ENCODE measurements around a stretch of chr7.

- RRBS = 21% methylated on average over 5 of the region's 22 CpGs
Observed at GRCh38 chr7:157875151-157875822, 538.5 kb downstream of the DNAJB6 start.

GRCh38 chr7:158325992-158326437 is 261.6 kb downstream of the PTPRN2 start:
- RRBS = no CpG with 5 or more reads among the region's 11 CpGs

- RRBS = no CpG with 5 or more reads among the region's 10 CpGs
Observed at GRCh38 chr7:158396970-158397781, 190.4 kb downstream of the PTPRN2 start.

DNA sequence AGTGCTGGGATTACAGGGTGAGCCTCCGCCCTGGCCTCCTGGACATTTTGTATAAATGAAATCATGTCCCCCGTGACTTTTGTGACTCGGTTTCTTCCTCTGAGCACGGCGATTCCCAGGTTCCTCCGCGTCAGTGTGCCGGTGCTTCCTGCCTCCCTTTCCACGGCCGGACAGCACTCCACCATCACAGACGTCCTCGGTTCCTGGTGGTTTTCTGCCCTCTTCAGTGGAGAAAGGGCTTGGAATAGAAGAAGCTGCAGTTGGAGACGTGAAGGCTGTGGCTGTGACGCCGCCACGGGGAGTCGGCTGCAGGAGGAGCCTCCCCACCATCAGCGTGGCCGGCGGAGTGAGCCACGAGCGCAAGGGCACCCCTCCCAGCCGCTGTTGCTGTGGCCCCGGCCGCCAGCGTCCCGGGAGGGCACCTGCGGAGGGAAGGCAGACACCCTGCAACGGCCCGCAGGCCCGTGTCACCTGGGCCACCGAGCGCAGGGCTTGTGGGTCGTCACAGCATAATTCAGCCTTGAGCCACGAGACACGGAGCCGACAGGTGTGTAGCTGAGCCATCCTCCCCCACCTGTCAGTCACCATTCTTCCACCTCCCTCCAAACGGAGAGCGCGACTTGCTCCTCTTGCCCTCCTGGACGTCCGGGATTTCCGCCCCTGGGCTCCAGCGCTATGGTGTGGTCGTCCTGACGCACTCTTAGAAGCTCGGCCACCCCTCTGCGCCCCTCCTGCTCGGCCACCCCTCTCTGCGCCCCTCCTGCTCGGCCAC is 102.8 kb downstream of the PTPRN2 start:
- RRBS = 44% methylated on average over 6 of the region's 51 CpGs

DNA sequence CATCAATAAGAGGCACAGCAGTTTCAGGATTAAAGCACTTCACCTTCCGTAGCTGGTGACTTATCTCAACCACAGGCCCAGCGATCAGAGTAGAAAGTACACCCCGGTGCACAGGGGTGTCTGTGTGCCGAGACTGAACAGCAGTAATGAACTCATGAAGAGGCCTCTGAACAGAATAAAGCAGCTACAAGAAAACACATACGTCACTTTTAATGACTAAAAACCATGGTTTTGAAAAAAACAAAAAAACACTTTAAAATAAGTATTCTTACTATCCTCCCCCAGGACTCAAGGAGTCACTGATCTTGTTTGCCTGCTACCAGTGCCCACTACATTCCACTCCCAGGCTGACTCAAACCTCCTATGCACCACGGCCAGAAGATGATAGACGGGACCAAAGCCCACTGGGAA is 53.8 kb downstream of the NCAPG2 start:
- RRBS = no CpG with 5 or more reads among the region's 7 CpGs

DNA sequence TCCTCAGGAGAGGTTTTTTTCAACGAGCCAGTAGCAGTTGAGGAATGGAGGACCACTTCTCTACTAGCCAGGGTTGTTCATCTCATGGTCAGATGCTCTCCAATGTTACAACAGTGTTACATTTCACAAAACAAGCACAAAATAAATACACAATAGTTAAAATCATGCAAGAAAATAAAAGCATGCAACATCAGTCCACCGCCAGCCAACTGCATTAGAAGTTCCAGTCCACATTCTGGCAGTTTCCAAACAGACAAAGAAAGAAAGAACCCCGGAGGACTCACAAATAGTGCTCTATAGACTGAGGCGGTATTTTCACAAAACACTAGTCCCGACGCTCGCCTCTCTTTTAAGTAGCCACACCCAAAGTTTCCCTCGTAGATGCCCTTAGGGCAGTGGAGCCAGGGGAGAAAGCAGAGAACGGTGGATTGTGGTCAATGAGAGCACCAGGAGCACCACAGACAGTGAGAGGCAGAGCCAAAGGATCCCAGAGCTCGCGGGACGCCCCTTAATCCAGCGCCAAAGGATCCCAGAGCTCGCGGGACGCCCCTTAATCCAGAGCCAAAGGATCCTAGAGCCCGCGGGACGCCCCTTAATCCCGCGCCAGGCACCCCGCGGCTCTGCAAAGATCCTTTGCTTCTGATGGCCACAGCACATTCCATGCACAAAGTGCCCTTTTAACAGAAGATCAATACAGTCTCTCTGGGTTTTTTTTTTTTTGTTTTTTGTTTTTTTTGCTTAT is 52.6 kb upstream of the NCAPG2 start:
- RRBS = no CpG with 5 or more reads among the region's 23 CpGs

GRCh38 chr7:158827909-158828553 is 1.3 kb downstream of the ESYT2 start:
- RRBS = 1% methylated on average over 23 of the region's 37 CpGs

DNA sequence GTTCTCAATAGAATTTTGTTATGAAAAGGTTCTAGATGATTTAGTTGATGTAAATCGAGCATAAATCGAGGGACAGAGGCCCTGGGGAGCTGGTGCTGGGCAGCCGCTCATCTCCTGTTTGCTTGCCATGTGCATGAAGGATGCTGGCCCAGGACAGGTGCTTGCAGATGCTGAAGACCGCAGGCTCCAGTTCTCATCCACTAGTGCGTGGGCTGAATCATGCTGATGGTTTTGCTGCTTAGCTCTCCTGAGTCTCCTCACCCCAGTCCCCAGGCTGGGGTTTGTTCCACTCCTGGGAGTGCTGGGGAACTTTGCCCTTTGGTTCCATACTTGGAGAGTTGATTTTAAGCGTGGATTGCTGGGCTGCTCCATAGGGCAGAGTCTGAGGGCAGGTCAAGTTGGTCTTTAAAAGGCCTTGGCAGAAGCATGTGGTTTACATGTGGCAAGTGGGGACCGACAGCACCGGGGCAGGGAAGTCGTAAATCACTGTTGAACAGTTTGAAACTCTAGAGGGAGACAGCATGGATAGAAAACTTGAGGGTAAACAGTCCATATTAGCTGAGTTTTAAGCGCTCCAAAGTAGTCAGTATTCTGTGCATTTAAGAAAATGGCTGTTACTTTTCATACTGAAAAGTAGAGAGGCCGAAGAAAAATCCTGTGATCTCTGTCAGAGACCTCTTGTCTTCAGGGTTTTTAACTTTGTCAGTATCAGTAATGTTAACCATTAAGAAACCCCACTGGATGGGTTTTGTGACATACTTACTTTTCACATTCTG is 9.2 kb downstream of the DYNC2I1 start:
- RRBS = no CpG with 5 or more reads among the region's 11 CpGs

DNA sequence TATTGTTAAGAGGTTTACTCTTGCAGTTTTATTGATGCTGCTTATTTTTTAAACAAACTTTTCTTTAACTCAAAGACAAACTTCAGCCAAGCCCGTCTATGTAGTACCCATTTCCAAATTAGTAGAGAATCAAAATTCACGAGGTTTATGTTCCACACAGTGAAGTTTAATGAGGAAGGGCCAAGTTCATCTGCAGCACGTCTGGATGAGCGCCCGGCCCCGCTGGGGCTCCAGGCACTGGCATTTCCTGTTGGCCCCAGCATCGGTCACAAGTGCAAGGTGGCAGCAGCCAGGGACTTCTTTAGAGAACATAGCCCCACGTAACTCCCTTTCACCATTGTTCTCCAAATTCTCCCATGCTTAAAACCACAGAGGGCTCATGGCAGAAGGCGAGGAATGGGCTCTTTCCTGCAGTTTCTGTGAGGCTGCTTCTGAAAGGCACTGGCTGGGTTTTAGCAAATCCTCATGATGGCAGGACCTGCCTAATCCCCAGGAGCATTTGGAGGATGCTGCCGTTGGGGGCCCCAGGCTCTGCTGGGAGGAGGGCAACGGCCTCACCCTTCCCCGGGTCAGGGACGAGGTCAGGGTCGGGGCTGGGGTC is 131.9 kb downstream of the VIPR2 start:
- RRBS = no CpG with 5 or more reads among the region's 14 CpGs

DNA sequence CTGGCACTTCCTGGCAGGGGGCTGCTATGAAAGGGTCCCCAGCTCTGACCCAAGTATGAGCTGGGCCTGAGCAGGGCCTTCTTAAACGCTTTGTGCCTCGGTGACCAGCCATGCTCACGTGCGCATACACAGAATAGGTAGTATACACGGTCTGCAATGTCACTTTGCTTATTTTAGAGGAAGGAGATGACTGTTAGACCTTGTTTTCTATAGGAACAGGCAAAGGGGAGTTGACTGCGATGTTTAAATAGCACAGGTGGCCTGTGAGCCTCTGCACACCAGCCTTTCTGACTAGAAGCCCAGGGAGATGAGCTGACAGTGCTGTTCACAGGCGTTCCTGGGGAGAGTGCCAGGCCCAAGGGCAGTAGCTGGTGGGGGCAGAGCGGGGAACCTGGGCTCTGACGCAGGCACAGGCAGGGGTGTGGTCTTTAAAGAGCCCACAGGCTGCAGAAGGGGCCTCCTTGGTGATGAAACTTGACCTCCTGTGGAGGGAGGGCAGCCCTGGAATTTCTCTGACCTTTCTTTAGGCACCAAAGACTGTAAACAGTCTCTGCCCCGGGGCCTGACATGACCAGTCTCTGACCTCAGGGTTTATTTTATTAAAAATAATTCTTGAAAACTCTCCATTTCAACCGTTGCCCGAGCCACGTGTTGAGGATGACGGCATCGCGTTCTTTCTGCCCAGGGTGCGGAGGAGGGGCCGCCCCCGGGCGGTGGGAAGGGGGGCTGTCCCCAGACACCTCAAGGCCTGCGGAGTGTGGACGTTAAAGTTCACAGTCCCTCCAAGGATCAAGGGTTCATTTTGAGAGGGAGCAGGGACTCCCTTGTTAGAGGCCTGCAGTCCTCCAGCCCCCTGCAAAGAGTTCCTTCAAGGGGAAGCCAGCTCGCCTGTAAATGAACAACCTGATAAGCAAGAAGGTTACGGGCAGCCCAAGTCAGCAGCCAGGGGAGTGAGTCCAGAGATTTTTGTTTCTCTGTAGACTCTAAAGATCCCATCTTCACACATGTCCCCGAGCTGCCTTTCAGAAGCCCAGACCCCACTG is 129.2 kb downstream of the VIPR2 start:
- RRBS = no CpG with 5 or more reads among the region's 25 CpGs

- RRBS = no CpG with 5 or more reads among the region's 9 CpGs
Observed at GRCh38 chr7:159070485-159070915, 74.2 kb downstream of the VIPR2 start.

DNA sequence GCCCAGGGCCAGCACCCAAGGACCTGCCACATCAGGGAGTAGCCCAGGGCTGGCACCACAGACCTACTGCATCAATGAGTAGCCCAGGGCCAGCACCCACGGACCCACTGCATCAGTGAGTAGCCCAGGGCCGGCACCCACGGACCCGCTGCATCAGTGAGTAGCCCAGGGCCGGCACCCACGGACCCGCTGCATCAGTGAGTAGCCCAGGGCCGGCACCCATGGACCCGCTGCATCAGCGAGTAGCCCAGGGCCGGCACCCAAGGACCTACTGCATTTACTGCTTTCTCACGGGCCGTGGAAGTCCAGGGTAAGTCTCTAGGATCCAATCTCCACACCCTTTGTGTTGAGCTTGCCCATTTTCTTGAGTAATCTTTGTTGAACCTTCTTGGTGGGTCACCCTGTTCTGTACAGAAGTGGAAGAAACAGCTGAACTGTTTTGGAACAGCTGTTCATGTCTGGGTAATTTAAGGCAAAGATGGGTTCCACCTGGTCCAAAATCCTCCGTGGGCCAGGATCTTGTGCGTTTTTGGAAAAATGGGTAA is 69.0 kb downstream of the VIPR2 start:
- RRBS = no CpG with 5 or more reads among the region's 15 CpGs

DNA sequence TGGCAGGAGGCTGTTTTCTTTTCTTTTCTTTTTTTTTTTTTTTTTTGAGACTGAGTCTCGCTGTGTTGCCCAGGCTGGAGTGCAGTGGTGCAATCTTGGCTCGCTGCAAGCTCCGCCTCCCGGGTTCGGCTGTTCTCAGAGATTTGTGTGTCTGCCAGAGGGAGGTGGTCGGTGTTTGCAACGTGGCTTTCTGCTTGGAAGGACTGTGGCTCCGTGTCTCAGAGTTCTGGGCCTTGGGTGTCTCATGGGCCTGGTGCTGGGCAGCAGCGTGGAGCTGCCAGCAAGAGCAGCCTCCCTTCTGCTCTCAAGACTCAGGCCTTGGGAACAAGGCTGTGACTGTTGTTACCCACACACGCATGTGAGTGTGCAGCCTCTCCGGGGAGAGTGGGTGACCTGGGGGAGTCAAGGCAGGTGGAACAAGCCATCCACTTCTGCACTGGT is 52.0 kb downstream of the VIPR2 start:
- RRBS = no CpG with 5 or more reads among the region's 11 CpGs

- RRBS = no CpG with 5 or more reads among the region's 10 CpGs
Observed at GRCh38 chr7:159094875-159095496, 49.7 kb downstream of the VIPR2 start.

DNA sequence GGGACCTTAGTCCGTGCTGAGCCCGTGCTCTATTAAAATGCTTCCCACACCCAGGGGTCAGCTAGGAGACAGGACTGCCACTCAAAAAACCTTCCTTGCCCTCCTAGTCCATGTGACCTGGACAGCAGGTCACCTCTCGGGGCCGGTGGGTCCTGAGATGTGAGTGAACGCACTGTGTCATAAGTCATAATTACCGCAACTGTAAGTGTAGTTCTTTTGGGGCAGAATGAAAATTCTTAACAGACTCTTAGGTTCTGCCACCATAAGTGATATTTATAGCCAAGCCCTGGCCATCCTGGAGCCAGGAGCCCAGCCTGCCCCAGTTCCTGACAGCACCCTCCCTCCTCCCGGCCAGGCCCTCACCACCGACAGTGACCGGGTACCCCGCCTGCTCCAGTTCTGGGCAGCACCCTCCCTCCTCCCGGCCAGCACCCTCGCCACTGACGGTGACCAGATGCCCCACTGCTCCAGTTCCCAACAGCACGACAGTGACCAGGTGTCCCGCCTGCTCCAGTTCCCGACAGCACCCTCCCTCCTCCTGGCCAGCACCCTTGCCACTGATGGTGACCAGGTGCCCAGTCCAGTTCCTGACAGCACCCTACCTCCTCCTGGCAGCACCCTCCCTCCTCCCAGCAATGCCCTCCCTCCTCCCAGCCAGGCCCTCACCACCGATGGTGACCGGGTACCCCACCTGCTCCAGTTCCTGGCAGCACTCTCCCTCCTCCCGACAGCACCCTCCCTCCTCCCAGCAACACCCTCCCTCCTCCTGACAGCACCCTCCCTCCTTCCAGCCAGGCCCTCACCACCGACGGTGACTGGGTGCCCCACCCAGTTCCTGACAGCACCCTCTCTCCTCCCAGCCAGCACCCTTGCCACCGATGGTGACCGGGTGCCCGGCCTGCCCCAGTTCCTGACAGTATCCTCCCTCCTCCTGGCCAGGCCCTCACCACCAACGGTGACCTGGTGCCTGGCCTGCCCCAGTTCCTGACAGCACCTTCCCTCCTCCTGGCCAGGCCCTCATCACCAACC is 40.4 kb downstream of the VIPR2 start:
- RRBS = 20% methylated on average over 1 of the region's 25 CpGs

DNA sequence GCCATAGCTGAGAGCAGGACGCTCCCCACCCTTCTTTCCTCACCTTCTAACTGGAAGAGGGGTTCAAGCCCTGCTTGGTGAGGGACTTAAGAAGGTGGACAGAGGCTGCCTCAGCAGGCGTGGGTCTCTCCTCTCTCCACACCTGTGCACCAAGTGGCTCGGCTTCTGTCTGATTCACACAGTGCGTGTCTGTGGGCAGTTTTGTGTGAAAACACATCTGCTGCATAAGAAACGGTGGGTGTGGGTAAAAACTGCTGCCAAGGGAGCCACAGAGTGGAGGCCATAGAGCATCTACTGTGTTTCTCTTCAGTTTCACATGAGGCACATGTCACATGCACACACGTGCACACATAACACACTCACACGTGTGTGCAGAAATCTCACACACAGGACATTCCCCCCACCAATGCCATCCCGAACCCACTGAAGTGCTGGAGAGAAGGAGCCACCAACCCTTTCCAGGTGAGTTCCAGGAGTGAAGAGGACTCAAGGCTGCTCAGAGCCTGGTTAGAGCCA is 53.7 kb upstream of the VIPR2 start:
- RRBS = no CpG with 5 or more reads among the region's 8 CpGs